NB4 (cell line): ENCODE measurements around the gene MAPRE3.

DNA sequence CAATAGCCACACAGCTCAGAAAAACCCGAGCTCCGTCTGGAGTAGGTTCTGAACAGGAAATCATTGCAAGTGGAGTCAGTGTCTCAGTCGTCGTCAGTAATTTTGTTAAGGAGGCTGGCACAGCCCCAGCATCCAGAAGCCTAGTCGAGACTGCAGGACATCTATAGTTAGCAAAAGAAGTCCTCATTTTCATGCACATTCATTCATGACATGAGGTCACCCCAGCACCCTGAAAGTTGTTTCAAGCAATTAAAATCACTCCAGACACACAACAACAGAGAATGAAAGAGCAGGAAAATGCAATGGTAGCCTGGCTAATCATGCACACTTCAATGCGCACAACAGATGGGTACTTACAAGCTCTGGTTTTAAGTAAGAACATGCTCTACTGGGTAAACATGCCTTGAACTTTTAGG is 77.2 kb upstream of the DNMT3A start:
- RRBS = no CpG with 5 or more reads among the region's 6 CpGs

DNA sequence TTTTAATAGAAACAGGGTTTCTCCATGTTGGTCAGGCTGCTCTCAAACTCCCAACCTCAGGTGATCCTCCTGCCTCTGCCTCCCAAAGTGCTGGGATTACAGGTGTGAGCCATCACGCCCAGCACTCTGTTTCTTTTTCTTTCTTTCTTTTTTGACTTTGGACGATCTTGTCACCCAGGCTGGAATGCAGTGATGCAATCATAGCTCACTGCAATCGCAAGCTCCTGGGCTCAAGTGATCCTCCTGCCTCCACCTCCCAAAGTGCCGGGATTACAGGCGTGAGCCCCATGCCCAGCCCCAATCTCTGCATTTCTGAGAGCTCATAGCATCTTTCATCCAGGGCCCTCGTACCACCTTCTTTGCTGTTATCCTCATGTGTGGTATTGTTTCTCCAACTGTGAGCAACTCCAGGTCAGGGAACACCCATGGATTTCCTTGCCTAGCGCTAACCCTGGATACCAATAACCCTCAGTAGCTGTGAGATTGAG is 17.2 kb upstream of the KIF3C start:
- RRBS = no CpG with 5 or more reads among the region's 7 CpGs

DNA sequence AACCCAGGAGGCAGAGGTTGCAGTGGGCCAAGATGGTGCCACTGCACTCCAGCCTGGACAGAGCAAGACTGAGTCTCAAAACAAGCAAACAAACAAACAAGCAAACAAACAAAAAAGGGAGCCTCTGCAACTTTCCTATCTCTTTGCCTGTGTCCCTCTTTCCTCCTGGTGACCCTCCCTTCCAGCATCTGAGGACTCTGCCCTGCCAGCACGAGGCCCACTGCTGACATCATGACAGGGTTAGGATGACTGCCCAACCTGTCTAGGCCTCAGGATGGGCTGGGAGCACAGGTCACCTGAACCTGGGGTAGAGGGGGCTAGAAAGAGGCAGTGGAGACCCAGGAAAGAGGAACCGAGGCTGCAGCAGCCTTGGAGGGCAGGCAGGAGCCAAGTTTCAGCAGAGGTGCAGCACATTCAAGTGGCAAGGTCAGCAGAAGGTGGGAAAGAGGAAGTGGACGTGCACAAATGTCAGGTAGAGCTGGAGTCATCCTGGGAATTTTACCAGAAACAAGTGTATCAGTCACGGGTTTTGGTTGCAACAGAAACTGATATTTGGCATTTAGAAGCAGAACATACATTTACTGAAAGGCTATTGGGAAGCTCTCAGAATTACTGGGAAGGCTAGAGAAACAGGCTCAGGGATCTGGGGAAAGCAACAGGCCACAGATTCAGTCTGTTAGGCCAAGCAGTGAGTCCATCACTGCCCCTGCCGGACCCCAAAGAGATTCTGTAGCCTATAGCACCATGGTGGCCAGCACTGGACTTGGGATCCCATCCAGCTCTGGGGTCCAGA is 13.6 kb upstream of the RAB10 start:
- RRBS = no CpG with 5 or more reads among the region's 5 CpGs

DNA sequence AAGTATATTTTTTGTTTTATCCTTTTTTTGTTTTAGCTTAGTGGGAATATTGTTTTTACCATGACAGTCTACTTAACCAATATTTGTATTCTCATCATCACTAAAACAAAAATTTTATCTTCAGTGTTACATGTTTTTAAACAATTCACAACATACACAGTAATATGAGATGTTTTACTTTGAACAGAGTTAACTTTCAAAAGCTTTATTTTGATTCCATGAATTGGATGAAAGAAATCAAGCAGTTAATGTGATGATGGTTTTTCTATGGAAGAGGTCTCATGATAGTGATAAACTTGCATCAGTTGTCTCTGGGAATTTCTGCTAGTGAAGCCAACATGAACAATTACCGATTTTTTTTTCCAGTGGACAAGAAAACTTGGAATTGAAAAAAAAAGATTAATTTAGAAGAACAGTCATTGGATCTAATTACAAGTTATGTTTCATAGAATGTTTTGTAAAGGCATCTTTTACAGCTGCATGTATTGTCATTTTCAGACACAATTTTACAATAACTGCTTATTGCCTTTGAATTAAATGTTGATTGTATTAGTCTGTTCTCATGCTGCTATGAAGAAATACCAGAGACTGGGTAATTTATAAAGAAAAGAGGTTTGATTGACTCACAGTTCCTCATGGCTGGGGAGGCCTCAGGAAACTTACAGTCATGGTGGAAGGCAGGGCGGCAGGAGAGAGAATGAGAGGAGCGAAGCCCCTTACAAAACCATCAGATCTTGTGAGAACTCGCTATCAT is 32.2 kb downstream of the RAB10 start:
- RRBS = no CpG with 5 or more reads among the region's 4 CpGs

DNA sequence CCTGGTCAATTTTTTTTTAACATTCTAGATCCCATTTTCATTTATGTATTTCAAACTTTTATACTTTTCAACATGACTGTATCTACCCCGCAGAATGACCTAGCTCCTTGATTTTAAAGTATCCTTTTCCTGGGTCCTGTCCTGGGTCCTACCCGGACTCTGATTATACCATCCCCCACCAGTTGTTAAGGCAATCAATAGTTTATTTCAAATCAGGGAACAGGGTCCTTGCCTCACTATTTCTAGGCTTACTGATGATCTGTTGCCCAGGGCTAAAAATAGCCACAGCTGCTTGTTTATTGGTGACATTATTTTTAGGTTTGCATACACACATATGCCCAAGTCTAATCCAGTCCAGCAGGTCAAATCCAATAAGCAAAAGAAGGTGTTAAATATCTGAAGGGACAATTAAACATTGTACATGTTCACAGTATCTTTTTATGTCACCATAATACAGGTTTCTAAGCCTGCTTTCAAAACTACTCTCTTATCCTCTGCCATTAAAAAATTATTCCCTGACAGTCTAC is 66.0 kb downstream of the RAB10 start:
- RRBS = no CpG with 5 or more reads among the region's 2 CpGs

- RRBS = no CpG with 5 or more reads among the region's 8 CpGs
Measured at GRCh38 chr2:26194170-26194974, 21.5 kb downstream of the GAREM2 start.

DNA sequence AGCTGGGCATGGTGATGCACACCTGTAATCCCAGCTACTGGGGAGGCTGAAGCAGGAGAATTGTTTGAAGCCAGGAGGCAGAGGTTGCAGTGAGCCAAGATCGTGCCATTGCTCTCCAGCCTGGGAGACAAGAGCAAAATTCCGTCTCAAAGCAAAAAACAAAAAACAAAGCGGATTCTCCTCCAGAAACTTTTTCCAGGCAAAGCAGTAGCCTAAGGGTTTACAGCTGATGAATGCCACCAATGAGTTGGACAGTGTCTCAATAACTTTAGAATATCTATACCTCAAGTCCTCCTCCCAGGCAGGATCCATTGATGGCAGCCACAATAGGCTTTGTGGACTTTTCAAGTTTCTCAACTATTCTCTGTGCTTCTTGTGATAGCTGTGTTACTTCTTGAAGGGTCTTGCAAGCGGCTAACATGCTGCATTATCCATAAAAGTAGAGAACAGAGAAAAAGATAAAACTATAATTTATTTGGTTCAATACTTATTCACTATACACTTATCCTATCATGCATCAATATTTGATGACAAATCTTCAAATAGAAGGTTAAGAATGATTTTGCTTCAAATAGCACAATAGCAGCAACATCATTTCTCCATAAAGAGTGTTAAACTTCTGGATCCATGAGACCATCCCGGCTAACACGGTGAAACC is 10.4 kb downstream of the HADHA start:
- RRBS = no CpG with 5 or more reads among the region's 6 CpGs

GRCh38 chr2:26243098-26243389 is 1.4 kb downstream of the HADHA start:
- RRBS = no CpG with 5 or more reads among the region's 6 CpGs

- RRBS = no CpG with 5 or more reads among the region's 9 CpGs
Measured at GRCh38 chr2:26299366-26300226, 46.3 kb upstream of the SELENOI start.

GRCh38 chr2:26304977-26305616 is 40.8 kb upstream of the SELENOI start:
- RRBS = no CpG with 5 or more reads among the region's 13 CpGs

DNA sequence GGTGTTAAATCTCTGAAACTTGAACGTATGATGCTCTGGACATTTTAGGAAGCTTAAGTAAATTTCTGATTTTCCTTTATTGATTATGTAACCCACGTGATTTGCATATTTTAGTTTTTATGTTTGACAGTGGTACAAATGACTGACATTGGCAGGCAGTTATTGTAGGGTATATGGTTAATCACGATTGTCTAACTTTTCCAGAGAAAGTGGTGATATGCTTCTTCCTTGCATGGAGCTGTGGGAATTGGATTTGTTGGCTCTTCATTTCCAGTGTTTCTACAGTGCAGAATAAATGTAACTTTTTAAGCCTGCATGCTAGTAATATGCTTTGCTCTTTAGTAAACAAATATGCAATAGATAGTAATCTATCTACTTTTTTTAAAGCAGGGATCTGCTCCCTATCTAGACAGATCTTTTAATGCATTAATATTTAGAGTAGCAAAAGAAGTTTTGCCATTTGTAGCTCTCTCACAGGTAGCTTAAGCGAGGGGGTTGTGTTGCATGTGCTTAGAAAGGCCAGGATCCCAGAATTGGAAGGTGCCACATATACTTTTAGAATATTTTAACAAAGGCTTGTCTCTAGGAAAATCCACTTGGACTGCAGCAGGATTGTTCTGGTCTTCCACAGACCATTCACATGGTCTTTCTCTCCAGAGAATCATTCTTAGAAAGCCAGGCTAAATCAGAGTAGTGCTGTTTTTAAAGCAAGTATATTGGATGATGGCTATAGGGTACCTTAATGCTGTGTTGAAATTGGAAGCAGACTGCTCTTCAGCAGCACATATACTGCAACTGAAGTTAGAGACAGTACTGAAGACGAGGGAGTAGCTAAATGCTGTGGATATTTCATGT is 8.5 kb upstream of the DRC1 start:
- RRBS = no CpG with 5 or more reads among the region's 5 CpGs

DNA sequence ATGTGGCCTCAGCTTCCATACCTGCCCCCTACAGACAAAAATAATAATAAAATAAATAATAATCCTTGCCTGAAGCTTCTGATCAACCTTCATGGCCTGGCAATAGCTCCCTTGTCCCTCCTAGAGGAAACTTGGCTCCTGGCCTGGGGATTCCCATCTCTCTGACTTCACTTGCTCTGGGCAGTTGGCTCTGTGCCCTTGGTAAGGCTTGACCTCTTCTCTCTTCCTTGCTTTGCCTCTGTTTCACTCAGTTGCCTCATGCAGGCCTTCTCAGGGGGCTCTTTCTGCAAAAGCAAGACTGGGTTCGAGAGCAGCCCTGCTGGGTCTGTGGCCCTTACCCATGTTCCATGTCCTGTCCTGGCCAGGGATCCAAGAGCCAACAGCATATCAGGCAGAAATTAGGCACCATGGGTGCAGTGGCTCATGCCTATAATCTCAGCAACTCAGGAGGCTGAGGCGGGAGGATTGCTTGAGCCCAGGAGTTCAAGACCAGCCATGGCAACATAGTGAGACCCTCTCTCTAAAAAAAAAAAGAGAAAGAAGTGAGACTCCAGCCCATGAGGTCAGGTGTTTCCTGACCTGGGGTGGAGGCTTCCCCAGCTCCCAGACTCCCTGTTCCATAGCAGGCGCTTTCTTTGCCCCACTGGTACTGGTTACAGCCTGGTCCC is 7.3 kb downstream of the SLC35F6 start:
- RRBS = no CpG with 5 or more reads among the region's 3 CpGs

DNA sequence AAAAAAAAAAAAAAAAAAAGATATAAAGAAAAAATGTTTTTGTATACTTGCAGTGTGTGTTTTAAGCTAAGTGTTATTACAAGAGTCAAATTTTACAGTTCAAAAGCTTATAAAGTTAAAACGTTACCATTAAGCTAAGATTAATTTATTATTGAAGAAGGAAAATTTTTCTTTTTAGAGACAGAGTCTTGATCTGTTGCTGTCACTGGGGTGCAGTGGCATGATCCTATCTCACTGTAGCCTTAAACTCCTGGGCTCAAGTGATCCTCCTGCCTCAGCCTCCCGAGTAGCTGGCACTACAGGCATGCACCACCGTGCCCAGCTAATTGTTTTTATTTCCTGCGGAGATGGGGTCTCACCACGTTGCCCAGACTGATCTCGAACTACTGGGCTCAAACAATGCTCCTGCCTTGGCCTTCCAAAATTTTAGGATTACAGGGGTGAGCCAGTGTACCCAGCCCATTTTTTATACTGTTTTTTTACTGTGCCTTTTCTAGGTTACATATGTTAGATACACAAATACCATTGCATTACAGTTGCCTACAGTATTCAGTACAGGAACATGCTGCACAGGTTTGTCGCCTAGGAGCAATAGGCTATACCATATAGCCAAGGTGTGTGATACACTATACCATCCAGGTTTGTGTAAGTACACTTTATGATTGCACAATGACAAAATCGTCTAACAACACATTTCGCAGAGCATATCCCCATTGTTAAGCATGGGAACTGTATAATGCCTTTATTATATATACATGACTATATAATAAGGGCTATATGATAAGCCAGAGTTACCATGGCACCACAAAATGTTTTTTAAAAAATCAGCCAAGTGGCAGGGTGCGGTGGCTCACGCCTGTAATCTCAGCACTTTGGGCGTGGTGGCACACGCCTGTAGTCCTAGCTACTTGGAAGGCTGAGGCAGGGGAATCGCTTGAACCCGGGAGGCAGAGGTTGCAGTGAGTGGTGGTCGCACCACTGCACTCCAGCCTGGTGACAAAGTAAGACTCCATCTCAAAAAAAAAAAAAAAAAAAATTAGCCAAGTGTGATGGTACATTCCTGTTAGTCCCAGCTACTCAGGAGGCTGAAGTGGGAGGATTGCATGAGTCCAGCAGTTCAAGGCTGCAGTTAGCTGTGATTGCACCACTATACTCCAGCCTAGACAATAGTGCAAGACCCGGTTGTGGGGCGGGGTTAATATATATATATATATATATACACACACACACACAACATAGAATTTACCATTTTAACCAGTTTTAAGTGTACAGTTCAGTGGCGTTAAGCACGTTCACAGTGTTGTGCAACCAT is 3.0 kb upstream of the CENPA start:
- RRBS = no CpG with 5 or more reads among the region's 20 CpGs

DNA sequence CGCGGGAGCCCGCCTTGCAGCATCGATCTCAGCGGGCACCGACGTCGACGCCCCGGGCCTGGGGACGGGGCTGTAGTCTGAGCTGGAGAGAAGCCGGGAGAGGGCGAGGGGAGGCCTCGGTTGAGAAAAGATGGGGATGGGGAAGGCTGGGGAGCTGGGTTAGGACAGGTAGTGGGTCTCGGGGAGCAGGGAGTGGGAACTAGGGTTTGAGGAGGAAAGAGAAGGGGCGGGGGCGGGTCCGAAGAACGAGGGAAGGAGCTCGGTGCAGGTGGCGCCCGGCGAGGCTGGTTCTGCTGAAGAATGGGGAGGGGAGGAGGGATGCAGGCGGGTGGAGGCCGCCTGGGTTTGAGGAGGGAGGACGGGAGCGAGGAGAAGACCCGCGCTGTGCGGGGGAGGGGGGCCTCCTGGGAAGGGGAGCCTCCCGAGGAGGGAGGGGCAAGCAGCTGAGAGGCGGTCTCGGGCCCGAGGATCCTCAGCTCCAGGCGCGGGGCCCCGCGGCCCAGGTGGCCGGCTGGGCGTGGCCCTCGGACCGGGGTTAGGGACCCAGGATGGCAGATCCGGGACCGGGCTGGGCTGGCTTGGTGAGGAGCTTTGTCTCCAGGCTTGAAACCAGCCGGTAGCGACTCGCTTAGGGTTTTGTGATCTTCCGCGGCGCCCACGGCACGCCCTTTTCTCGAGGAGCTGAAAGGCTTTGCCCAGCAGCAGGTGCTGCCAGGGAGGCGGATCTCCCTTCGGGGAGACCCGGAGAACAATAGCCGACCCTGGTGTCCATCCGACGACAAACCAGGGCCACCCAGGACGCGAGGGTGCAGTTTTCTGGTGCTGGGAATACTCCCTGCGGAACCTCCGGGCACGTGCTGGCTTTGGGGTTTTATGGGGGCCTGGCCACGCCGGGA is 1.2 kb downstream of the DPYSL5 start:
- RRBS = 26% methylated on average over 20 of the region's 66 CpGs

DNA sequence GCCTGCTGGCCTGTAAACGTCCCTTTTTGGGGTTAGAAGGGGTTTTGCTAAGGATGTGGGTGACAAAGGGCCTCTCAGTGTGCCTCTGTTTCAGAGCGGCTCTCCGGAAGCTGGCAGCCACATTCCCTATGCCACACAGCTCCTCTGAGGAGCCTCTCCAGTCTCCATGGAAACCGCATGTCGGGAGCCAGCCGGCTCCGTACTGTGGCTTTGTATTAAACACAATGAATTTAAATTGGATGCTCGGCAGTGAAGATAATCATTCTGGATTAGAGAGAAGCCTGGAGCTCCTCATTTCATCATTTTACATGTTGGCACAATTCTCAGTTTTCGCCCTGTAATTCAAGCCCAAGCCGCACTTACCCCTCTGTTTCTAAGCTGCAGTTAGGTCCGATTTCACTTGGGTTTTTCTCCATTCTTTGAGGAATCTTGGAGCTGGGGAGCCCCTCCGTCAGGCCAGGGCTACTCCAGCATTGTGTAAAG is 57.9 kb upstream of the MAPRE3 start:
- RRBS = 96% methylated on average over 4 of the region's 12 CpGs

GRCh38 chr2:26970076-26971165 is at the start of gene MAPRE3:
TSS of gene MAPRE3 (plus strand) at chr2:26970637.
- RRBS = 17% methylated on average over 35 of the region's 89 CpGs

DNA sequence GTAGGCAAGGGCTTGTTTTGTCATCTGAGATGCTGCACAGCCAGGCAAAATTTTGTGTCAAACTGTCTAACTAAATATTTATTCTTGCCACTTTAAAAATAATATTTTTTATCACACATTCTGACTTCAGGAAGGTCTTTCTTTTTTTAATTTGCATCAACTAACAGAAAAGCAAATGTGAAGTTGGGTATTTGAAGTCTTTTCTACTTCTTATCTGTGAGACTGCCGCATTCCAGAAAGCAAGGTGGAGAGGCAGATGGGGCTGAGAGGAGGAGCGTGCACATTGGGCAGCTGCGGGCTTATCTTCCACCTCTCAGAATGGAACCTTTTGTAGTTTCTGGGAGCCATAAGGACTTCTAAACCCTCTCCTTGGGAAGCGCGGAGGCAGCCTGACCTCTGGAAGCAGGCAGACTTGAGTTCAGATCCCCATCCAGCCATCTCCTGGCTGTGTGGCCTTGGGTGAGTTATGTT is 3.9 kb downstream of the MAPRE3 start:
- RRBS = no CpG with 5 or more reads among the region's 5 CpGs

DNA sequence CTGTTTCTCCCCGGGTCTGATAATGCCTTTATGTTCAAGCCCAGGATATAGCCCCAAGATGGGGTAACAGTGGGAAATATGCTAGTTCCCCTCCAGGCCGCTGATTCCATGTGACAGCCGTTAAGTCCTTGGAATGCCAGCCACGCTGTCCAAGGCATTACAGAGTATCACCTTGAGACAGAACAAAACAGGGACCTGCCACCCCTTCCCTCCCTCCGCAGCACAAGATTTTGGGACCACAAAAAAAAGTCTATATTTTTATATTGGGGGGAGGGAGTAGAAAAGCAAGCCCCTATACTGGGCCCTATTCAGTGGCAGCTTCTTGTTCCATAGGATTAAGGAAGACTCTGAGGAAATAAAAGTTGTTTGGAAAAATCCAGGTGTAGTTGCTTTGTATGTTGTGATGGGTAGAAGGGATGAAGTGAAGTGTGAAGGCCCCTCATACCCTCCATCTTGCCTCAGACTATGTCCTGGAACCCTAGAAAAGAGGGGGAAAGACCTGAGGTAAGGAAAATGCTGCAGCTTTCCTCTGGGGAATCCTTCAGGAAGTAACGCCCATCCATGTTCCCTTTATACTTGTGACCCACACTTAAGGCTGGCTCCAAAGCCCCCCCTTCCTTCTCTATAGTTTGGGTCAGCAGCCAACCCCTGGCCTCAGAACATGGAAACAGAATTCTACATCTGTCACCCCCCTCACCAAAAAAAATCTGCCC is 1.1 kb downstream of the OST4 start:
- RRBS = no CpG with 5 or more reads among the region's 6 CpGs

- RRBS = no CpG with 5 or more reads among the region's 5 CpGs
Measured at GRCh38 chr2:27095586-27095999, 9.0 kb downstream of the KHK start.